Vagina (tissue), 1 donor: ENCODE results near the genes FTCD and YBEY.

- PRO-cap, result no peak
- RAMPAGE, long total RNA, result no peak
Observed at GRCh38 chr21:46155249-46155808, at the start of gene FTCD. Gene FTCD, minus strand, starts transcription at chr21:46155579.

DNA sequence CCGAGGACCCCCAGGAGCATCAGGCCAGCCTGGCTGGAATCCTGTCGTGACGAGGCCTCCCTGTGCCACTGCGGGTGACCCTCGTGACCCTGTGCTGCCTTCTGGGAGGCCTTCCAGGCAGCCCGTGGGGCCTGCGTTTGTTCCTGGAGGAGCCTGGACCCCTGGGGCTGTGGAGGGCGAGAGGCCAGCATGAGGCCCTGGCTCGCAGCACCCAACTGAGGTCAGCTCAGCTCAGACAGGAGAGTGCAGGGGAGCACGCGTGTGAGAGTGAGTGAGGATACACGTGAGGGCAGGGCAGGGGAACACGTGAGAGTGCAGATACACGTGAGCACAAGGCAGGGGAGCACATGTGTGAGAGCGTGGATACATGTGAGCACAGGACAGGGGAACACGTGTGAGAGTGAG, 432 bp upstream of the FTCD start:
- PRO-cap, result no peak
- RAMPAGE, long total RNA, result no peak

GRCh38 chr21:46182815-46183358, 1.4 kb downstream of the SPATC1L start:
- PRO-cap, result no peak
- RAMPAGE, long total RNA, result no peak

DNA sequence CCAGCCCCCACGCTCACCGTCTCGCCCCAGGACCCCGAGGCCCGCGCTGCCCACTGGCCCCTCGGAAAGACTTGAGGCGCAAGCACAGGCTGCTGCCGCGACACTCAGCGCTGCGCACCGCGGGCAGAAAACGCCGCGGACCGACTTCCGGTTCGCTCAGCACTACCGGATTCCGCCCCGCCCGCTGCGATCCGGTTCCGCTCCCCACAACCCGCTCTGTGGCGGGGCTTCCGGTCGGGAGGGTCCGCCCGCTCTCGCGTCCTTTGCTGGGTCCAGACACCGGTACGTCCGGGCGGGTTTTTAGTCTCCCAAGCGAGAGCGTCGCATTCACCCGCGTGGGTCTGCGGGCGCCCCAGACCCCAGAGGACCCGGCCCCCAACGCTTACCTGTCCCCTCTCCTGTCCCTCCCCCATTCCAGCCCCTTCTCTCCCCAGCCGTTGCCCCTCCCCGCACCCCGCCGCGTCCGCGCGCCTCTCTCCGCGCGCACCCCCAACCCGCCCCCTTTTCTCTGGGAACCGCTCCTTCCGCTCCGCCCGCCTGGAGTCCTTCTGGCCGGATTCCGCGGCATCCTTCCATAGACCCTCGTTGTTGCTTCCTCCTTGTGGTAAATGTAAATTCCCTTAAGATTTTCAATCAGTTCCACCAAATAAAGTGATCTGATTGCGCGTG, at the start of gene YBEY:
TSS of gene YBEY (plus strand) at position 209 of the 669 bp plus-strand sequence.
- PRO-cap, result bidirectional peak, plus-strand start at position 209 of the sequence, minus-strand start at position 164 of the sequence; bidirectional peak, plus-strand start outside the sequence, minus-strand start at position 478 of the sequence
- RAMPAGE, long total RNA, result start-site peak on the plus strand centred at position 255 of the sequence, 17 bp wide, 20 reads; start-site peak on the plus strand centred at position 525 of the sequence, 53 bp wide, 10 reads

DNA sequence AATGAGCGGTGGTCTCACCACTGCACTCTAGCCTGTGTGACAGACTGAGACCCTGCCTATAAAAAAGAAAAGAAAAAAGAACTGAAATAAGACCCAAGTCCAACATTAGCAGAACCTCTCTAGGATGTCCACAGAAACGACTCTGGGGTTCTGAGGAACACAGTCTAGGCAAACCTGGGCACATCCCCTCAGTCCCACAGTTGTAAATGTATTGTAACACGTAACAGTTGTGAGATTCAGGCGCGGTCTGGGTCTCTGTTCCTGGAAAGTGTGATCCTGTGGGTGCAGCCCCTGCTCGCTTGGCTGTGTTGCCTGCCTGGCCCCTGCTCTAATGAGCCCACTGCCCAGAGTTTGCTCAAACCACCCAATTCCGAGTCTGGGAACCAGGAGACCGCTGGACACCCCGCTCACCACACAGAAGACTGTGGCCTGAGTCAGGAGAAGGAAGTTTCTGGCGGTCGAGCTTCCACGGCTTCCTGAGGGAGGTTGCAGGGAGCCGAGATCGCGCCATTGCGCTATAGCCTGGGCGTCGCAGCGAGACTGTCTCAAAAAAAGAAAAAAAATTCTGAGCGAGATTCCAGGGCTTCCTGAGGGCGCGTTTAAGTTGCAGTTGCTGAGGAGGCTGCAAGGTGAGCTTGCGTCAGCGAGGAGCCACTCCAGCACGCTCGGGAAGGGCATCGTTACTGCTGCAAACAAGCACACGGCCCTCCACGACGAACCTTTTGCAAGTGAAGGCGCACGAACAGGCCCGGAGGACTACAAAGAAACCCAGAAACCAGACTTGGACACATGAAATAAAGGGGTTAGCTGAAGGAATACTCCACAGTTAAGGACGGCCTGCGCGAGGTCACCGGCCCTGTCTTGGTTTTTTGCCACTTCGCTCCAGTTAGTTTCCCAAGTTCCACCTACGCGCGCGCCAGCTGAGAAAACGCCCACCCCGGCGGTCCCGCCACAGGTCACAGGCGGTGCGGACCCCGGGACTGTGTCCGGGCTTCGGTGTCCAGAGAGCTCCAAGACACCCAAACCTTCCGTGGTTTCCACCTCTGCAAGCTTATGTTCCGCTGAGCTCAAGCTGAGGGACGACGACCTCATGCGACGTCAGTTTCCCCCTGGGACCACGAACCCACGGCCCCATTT, 1.1 kb downstream of the C21orf58 start:
- PRO-cap, result no peak
- RAMPAGE, long total RNA, result start-site peak on the minus strand centred at position 709 of the sequence, 591 bp wide, 9 reads

DNA sequence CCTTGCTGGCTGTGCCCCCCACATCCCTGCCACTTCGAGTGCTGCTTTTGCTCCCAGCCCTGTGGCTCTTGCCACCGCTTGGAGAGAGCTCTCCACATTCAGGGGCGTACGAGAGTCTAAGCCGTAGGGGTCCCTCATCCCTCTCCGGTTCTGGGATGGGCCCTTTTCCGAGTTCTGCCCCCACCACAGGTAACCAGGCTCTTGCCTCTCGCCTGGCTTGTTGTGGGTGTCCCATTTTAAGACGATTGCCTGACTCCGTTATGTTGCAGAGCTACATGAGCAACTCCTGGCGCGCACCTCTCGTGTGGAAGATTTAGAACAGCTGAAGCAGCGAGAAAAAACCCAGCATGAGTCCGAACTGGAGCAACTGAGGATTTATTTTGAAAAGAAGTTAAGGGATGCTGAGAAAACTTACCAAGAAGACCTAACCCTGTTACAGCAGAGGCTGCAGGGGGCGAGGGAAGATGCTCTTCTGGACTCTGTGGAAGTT, 28.9 kb downstream of the PCNT start:
- PRO-cap, result no peak
- RAMPAGE, long total RNA, result no peak

GRCh38 chr21:46390563-46390883, 66.6 kb downstream of the PCNT start:
- PRO-cap, result no peak
- RAMPAGE, long total RNA, result start-site peak on the plus strand at chr21:46390682-46390830, 18 reads

- PRO-cap, result no peak
- RAMPAGE, long total RNA, result no peak
Observed at GRCh38 chr21:46410766-46411663, 47.7 kb upstream of the DIP2A start.

- PRO-cap, result no peak
- RAMPAGE, long total RNA, result start-site peak on the plus strand at chr21:46546837-46547067, 25 reads
Observed at GRCh38 chr21:46546642-46547449, 58.0 kb downstream of the S100B start.

DNA sequence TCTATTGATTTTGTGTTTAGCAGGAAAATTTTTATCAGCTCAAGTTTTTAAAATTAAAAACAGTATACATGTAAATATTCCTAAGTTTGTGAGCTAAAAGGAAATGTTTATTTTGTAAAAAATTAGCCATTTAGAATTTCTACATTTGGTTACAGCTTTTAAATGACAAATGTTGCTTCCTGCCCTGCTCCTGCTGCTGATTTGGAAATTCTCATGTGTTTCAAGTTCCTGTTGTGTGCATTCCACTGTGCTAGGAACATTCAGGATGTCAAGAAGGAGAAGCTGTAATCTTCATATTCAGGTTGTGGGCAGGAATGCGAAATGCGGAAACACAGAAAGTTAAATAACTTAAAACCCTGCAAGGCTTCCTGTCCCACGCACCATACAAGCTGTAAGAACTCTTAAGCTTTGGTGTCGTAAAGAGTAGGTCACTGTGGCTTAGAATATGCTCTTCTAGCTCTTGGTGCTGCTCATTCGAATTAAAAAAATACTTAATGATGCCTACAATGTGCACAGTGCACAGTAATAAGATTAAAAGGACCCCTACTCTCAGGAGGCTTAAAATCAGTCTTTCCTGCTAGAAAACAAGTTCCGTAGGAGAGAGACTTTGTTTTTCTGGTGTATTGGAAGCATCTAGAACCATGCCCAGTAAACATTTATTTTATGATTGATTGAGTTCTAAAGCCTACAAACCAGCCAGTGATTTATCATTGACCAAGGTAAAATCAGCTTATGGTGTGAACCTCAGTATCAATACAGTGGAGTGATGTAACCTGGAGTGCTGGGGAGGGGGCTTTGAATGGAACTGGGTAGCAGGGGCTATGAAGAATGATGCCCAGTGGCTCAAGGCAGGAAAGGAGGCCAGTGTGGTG, 52.5 kb downstream of the S100B start:
- PRO-cap, result no peak
- RAMPAGE, long total RNA, result no peak

DNA sequence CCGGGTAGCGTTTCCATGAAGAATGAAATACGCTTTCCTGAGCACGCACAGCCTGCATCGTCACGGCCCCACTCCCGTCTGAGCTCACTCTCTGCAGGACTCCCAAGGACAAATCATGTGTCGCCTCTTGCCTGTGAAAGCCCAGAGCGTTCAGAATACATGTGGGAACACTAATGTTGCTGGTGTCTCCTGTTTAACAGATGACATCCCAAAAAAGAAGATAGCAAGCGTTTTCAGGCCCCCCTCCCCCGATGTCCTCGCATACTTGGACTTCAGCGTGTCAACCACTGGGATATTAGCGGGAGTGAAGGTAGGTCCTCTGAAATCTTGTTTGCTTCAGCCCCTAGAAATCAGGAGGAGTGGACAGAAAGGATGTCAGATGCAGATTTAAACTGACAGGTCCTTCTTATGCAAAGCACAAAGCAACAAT, 49.1 kb downstream of the S100B start:
- PRO-cap, result no peak
- RAMPAGE, long total RNA, result no peak

DNA sequence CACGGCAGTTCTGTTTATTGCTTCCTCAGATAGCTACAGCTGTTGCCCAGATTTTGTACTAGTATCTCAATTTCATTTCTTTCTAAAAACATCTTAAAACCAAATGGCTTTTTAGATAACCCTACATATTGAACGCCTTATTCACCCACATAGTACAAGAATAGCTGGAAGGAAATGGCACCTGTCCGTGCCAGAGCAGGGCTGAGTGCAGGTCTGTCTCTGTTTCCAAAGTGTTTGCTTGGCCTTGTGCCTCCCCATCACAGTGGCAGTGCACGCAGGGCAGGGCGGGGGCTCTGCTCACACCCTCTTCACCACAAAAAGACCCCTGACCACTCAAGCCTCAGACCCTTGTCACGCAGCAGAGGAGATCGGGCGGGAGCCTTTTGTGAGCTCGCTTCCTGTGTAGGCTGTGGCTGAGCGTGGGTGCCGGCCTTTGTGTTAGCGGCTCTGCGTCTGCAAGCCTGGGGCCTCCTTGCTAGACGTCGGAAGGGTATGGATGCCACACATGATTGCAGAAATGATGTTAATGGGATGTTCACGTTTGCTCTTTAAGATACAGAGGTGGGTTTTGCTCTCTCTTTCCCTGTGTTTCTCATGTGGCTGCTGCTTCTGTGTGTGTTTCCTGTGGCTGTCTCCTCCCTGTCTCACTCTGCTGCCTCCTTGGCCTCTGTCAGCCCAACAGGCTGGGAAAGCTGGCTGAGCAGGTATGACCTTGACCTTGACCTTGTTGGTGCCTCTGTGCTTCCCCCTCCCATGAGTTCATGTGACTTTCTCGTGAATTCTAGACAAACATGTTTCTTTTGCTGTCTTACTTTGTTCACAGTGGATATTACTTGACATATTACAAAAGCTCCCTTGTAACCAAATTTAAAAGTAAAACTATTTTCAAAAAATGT, 45.5 kb downstream of the S100B start:
- PRO-cap, result no peak
- RAMPAGE, long total RNA, result no peak

DNA sequence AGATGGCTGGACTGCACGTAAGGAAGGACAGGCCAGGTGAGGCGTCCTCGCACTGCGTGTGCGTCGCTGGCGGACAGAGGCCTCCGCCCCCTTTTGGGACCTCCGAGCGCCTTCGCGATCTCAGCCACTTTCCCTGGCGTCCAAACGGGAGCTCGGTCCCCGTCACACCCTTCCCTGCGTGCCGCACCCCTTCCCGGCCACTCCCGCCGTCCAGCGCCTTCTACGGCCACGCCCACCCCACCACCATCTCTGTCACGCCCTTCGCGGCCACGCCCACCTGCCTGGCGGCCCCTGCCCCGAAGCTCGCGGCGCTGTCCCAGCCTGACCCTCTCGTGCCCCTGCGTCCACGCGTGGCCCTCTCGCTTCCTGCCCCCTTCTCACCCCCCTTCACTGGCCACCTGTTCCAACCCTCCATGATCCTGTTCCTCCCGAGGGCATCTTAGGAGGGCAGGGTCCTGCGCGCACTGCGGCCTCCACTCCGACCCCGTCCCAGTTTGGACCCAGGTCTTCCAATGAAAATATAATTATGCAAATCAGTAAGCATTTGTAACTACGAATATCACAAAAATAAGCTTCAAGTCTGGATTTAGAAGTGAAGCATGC, 414 bp downstream of the PRMT2 start:
- PRO-cap, result bidirectional peak, plus-strand start at position 276 of the sequence, minus-strand start at position 166 of the sequence
- RAMPAGE, long total RNA, result no peak

- PRO-cap, result no peak
- RAMPAGE, long total RNA, result no peak
Observed at GRCh38 chr21:46667736-46668291, 32.3 kb downstream of the PRMT2 start.